Renal cortical epithelial cell (primary cell): ENCODE data around the gene NFIA.

DNA sequence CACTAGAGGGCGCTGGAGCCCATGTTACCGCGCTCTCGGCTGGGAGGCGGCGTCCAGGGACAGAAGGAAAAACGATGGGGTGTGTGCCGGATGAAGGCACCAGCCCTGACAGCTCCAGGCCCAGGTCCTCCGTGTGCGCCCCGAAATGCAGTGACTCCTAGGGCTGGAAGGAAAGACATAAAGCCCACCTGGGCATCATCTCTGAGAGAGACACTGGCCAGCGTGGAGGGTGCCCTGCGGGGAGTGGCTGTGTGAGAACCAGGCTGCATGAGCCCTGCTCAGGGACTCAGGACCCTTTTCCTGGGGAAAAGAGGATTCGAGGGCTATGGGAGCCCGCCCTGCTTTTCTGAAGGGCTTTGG, 45.0 kb upstream of the CYP2J2 start:
- RRBS: no CpG with 5 or more reads among the region's 15 CpGs

GRCh38 chr1:61077619-61078459, 4.5 kb upstream of the NFIA start:
- RRBS: no CpG with 5 or more reads among the region's 20 CpGs

DNA sequence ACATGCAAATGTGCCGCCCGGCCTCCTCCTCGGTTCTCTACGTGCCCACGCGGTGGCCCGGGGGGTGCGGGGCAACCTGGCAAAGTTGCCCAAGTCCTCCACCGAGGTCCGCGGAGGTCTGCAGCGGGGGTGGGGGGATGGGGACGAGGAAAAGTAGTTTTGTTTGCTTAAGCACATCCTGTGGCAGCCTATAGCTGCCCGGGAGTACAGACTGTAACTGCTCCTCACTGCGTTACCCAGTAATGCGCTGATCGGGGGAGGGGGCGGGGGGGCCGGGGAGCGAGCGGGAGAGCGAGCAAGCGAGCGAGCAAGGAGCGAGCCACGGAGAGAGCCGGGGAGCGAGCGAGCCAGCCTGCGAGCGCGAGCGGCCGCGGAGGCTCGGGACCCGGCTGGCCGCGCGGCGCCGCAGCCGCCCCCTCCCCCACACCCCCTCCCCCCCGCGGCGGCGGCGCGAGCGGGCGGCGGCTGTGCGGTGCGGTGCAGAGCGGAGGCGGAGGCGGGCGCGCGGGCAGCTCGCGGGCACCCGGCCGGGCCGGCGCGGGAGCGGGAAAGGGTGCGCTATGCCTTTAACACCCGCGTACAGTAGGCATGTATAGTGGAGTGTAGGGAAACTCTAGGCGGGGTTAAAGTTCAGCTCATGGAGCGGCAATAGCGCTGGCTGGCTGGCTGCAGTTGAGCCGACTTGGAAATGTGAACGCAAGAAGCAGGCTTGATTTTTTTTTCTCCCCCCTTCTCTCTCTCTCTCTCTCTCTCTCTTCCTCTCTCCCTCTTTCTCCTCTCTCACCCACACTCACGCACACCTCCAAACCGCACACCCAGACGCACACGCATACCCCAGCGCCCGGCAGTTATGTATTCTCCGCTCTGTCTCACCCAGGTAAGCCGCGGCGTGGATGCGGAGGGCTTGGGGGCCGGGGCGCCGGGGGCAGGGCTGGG, at the start of gene NFIA:
Gene NFIA (plus strand): TSS at position 620 of the 936 bp plus-strand sequence.
- RRBS: 2% methylated on average over 31 of the region's 90 CpGs

DNA sequence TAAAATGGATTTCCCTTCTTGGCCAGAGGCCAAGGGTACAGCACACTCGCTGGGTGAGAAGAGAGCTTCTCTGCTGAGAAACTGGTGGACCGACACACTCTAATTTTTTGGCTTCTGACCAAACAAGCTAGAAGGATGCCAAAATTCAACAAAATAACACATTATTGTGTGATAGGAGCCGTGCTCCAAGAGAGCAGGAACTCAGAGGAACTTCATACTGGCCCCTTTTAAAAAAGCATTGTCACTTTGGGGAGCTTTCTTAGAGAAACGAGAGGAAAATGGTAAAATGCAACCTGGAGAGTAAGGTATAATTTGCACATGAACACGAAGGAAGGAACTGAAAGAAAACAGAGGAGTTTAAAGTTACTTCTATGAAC, 102.2 kb downstream of the NFIA start:
- RRBS: no CpG with 5 or more reads among the region's 5 CpGs

DNA sequence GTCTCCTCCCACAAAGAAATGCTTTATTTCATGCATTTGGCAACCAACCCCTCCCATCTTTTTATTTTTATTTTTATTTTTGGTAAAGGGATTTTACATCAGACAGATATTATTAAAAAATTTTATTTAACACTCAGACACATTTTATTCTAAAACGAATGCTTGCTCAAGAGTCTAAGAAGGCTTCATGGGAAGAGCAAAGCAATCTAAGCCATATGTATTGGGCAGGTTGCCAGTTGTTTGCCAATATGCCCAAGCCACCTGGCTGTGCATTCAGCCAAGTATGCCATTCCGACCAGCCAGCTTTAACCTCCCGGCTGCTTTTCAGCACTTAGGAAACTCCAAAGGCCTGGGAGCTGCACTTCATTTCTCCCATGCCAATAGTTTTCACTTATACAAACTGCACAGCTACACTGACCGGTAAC, 144.2 kb downstream of the NFIA start:
- RRBS: 100% methylated on average over 1 of the region's 4 CpGs

DNA sequence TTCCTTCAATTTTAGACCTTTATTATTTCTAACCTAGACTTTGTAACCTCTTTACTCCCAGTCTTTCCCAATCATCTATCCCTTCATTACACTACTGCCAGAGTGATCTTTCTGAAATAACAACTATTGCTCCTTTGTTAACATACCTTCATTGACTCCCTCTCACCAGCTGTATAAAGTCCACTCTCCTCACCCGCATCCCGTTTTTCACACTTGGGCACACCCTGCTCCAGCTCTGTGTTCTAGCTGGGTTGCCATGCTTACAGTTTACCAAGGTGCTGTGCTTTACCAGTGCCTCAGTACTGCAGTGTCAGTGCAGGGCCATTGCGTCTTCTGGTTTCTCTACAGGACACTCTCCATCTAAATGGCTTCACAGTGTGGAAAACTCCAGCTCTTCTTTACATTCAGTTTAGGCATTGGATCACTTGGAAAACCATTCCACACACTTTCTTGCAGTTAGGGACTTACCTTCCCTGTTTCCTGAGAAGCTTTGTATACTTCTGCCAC, 148.2 kb downstream of the NFIA start:
- RRBS: no CpG with 5 or more reads among the region's 3 CpGs

DNA sequence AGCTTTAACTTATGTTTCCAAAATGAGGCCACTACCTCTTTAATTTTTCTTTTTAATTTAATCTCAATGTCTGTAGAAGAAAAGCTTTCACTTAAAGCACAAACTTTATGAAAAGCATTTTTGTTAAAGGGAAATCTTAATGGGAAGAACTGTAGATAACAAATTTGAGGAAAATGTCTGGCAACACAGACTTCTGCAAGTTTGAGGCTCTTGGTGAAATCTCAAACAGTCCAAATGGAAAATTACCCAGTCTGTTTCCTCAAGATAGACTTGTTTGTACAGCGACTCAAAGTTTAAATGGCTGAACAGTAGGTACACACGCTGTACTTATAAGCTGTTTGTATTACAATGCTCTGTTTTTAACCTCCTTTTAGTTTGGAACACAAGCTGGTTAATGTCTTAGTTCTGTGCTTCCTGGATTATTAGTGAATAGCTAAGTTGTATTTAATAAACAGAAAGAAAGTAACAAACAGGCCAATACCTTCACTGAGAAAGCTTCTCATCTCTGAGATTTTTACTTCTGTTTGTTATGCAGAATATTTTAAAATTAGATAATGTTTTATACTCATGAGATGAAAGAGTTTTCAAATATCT, 217.1 kb downstream of the NFIA start:
- RRBS: no CpG with 5 or more reads among the region's 2 CpGs

- RRBS: no CpG with 5 or more reads among the region's 17 CpGs
Observed at GRCh38 chr1:61450240-61451263, 274.4 kb downstream of the TM2D1 start.

DNA sequence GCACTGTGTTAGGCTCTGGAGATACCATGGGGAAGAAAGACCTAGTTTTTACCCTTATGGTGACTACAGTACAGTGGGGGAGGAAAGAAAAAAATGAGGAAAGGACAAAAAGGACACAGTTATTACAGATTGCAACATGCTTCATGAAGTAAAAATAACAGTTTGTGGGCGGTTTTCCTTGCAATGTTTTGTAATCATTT, 120.3 kb downstream of the TM2D1 start:
- RRBS: no CpG with 5 or more reads among the region's 1 CpG

- RRBS: no CpG with 5 or more reads among the region's 7 CpGs
Observed at GRCh38 chr1:62183191-62183766, 11.4 kb upstream of the L1TD1 start.

DNA sequence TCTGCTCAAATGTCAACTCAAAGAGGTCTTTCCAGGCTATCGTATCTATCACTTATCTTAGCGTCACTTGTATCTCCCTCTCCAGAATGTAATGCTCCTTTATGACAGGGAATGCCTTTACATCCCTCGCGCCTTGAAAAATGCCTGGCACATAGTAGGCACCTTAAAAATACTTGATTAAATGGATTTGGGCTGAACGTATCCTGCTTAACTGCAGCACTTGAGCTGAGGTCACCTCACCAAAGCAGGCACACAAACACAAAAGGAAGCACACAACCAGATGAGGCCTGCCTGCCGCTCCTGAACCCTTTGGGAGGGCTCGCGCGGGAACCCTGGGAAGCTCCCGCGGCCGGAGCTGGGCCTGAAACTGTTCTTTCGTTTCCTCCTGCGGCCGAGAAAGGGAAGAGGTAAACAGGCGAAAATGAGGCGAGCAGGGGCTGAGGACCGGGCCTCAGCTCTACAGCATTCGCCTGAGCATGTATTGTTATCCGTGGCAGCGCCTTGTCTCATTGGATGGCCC, 1.1 kb upstream of the USP1 start:
- RRBS: 3% methylated on average over 5 of the region's 21 CpGs

GRCh38 chr1:63323116-63323961, 972 bp downstream of the FOXD3 start:
- RRBS: 3% methylated on average over 41 of the region's 104 CpGs

DNA sequence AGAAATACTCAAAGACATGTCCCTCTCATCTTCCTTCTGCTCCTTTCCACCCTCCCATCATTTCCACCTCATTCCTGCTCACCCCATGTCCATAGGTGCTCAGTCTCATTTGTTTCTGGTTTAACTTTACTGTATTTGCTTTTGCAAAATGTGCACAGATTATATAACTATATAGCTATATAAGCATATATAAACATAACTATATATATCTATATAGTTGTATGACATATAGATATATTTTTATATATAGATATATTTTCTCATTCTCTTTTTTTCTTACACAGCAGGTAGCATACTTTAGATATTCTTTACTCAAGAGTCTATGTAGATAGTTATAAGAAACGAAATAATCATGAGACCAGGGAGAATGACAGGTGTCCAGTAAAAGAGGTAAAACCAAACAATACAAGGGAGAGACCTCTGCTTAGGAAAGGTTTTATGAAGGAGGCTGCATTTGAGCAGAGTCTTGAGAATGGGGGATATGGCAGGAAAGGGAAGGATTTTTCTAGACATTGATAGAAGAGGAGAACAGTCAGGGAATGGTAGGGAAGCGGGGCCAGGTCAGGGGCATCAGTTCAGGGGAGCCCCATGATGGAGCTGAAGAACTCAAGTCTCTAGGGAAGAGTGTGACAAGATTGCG, 129.8 kb downstream of the ROR1 start:
- RRBS: no CpG with 5 or more reads among the region's 3 CpGs

DNA sequence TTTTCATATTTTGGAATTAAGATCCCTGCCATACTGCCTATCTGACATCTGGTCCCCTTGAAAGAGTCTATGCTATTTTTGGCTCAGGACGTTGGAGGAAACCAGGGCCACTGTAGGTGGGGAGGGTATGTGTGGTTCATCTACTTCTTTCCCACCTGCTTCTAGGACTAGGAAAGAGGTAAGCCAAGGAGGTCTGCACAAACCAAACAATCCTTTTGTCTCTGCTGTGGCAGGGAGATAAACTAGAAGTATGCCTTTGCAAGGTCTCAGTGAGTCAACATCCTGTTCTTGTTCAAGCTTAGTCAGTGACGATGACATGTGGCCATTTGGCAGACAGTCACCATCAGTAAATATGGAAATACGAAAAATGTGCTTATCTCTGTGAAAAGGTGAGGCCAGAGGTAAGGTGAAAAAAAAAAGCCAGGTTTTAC, 196.8 kb upstream of the UBE2U start:
- RRBS: no CpG with 5 or more reads among the region's 3 CpGs

DNA sequence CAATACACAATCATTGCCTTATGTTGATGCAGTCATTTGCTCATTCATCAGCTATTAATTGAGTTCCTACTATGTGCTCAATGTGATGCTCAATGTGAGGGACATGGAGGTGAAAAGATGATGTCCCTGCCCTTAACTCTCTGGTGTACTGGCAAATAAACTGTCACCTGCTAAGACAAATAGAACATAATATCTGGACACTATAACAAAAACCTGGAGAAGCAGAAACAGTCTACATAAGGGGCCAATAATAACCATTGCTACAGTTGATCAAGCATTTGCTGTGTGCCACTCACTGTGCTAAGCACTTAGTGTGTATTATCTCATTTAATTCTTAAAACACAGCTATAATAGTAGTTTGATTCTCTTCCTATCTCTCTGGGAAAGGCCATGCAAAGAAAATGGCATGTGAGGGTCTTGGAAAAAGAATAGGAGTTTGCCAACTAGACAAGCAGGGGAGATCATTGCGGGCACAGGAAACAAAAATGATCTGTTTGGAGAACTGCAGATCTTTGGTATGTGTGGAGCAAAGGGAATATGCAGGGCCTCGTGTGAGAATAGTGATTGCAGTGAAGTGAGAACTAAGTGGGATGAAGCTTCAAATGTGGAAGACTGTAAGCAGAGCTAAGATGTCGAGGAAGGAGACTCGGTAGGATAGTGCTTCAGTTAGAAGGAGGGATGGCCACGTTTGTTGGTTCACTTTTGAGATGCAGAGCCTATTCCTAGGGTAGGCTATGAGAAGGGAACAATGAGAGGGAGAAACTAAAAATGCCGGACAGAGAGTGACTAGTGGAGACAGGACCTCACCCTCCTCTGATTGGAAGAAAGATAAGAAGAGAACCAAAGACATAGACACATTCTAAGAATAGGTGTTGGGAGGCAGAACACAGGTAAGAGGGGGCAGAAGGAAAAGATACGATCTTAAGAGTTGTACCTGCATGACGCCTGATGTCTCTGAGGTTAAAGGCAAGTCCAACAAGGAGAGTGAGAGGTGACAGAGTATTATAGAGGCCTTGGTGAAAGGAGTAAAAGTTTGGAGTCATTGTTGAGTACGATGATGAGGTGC, 125.2 kb upstream of the UBE2U start:
- RRBS: no CpG with 5 or more reads among the region's 9 CpGs

GRCh38 chr1:64745605-64746321, 888 bp downstream of the RAVER2 start:
- RRBS: no CpG with 5 or more reads among the region's 20 CpGs

DNA sequence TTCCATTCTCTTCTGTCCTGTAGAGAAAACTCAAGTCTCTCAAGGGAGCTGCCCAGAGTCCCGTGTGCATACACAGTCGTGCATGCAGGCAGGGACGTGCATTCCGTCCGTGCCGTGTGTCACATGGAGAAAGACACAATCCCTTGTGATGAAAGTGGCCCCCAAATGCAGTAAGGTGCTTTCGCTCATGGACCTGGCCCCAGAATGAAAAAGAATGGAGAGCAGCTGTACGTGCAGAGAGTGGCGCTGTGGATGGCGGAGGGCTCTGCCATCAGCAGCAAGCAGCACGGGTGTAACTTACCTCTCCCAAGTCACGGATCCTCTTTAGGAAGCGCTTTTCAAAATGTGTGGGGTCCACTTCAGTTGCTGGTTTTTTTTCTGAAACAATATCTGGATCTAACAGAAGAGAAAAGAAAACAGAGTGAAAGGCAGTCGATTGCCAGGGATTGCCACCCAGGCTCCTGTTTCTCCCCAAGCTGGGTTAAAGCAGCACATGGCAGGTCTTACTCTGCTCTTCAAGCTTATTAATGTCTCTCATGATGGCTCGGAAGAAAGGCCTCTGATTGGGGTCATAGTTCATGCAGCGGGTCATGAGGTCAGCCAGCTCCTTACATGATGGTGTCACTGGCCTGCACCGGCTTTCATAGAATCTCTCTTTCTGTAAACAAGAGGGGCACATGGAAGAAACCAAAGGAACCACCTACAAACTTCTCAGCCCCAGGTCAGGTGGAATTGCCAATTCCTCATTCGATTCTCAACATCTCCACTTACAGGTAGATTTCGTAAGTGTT, 96.3 kb downstream of the RAVER2 start:
- RRBS: no CpG with 5 or more reads among the region's 19 CpGs

GRCh38 chr1:64848870-64849624, 104.2 kb downstream of the RAVER2 start:
- RRBS: no CpG with 5 or more reads among the region's 15 CpGs

DNA sequence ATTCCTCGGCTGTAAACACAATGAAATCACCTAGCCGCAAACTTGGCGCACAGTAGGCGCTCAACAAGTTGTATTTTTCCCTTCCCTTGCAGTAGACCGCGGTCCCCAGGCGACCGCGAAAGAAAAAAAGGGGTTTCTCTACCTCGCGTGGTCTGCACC, 862 bp upstream of the AK4 start:
- RRBS: no CpG with 5 or more reads among the region's 11 CpGs

GRCh38 chr1:65165505-65166163, 17.6 kb downstream of the AK4 start:
- RRBS: no CpG with 5 or more reads among the region's 5 CpGs